Kidney epithelial cell (primary cell): ENCODE measurements around a stretch of chr7.

- RAMPAGE, long total RNA: no peak
- RRBS: no CpG with 5 or more reads among the region's 5 CpGs
Measured at GRCh38 chr7:36219217-36220093, 66.4 kb downstream of the EEPD1 start.

- RAMPAGE, long total RNA: no peak
- RRBS: no CpG with 5 or more reads among the region's 4 CpGs
Measured at GRCh38 chr7:36504794-36505214, 115.1 kb downstream of the ANLN start.

GRCh38 chr7:36533811-36534297 is 144.2 kb downstream of the ANLN start:
- RAMPAGE, long total RNA: no peak
- RRBS: no CpG with 5 or more reads among the region's 8 CpGs

- RAMPAGE, long total RNA: no peak
- RRBS: no CpG with 5 or more reads among the region's 10 CpGs
Measured at GRCh38 chr7:36599665-36600361, 124.5 kb downstream of the AOAH start.

DNA sequence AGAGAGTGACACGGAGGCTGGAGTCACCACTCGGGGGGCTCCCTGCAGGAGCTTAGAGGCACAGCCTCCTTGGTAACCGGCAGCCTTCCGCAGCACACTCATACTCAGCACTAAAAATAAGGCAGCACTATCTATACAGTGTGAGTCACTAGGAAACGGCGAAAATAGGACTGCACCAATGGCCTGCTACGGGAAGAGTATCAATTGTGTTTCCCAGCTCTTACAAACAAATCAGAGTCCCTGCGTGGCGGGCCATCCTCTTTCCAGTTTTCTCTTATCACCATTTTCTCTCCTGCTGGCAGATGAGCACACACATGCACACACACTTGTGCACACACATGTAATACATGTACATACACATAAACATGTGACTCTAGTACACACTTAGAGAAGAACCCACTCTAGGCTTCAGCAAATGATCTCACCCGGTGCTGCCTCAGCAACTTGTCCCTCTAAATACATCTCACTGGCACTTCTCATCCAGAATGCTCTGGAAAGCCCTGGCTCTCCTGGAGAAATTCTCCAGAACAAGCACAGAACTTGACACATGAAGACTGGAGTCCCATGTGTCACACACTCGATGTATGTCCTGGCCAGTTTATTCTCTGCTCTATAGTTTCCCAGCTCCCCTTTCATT is 255.0 kb downstream of the ELMO1 start:
- RAMPAGE, long total RNA: no peak
- RRBS: no CpG with 5 or more reads among the region's 11 CpGs

DNA sequence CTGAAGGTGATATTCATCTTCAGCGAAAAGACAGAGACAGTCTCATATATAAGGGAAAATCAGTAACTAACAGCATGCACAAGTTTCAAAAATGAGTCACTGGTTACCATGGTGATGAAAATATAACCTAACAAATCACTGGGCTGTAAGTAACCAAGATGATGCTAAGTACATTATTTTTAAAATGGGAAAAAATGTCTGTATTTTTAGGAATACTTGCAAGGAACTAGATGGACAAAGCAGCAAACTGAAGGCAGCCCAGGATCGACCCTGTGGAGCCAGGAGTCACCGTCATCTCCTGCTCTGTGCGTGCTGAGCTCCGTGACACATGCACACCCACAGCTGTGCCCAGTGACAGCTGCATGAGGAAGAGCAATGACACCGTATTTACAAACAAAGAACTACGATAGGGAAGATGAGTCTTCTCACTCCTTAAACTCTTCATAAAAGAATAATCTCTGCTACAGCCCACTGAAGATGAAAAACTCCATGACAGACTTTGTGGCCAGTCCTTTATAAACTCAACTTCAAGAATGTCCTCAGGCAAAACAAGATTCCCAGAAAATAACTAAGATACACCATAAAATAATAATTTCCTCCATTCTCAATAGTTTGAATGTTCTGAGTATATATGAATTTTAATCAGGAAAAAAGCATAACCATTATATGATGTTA is 137.2 kb downstream of the ELMO1 start:
- RAMPAGE, long total RNA: no peak
- RRBS: no CpG with 5 or more reads among the region's 7 CpGs

GRCh38 chr7:37344885-37345325 is 103.8 kb downstream of the ELMO1 start:
- RAMPAGE, long total RNA: no peak
- RRBS: no CpG with 5 or more reads among the region's 4 CpGs

DNA sequence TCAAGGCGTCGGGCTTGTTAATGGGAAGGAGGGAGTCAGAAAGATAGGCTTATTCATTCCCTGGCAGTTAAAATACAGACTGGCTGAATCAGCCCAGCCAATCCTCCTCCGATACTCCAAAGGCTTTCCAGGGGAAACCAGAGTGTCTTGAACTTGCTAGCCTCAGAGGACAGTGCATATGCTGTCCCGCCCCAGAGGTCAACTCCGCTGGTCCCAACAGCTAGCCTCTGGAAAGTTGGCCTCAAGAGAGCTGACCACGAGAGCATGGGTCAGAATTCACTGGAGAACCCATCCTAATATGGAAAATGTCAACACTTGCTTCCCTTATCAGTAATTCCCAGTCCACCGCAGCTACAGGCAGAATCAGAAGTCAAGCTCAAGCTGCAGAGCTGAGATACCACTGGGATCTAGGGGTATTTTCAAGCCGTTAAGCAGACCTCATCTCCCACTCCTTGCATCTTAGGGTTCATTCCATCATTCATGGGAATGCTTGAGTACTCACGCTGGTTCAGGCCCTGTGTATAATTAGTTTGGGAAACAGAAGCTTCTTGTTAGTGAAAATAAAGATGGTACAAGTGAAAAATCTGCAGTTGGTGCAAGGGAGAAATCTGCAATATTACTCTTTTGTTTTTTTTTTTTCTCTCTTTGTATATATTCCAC is 42.9 kb downstream of the ELMO1 start:
- RAMPAGE, long total RNA: no peak
- RRBS: no CpG with 5 or more reads among the region's 9 CpGs

DNA sequence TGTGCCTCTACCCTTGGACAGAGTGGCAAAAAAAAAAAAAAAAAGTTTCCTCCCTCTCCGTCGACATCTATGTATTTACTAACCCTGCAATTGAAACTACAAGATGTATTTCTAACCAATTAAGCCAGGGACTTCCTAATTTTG is 613 bp upstream of the ELMO1 start:
- RAMPAGE, long total RNA: no peak
- RRBS: no CpG with 5 or more reads among the region's 2 CpGs

DNA sequence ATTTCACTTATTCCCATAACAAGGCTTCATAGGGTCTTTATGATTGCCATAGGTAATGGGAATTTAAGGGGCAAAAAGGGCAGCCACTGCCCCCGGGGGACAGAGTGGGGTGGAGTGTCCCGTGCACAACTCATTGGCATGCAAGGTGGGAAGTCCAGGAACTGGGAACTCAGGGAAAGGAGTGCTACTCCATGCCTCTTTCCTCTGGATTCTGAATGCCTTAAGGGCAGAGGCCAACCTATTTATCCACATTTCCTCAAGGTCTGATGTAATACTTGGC is 100.7 kb upstream of the ELMO1 start:
- RAMPAGE, long total RNA: no peak
- RRBS: no CpG with 5 or more reads among the region's 2 CpGs

DNA sequence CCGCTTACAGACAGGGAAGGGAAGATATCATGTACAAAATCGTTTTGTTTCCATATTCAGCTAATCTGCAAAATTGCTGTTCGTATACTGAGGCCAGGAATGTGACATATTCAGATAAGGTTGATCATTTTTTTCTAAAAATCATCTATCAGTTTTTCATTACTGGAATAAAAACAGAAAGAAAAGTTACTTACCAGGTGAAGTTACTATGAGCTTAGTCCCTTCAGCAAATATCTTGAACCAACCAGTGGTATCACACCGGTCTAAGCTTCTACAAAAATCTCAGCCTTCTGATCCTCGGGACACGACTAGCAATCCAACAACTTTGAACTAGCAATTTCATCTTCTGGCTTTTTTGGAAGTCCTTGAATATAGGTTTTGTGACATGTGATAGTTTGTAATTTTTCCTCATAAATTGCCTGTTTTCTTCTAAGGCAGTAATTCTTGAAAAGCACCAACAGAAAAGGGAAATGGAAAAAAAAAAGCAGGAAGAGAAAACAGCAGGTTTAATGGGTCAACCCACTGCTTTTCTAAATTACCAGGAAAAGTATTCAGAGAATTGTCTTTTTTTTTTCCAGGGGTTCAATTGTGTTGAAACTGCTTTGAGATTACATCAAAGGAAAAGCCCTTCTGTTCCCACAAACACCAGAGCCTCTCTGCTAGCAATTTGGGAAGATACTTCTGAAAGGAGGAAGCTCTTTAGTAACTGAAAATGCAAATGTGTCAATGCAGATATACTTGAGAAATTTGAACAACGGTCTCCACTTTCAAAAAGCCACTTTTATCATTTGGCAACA is 98.2 kb downstream of the STARD3NL start:
- RAMPAGE, long total RNA: no peak
- RRBS: no CpG with 5 or more reads among the region's 7 CpGs

GRCh38 chr7:38345439-38346248 is 167.6 kb downstream of the STARD3NL start:
- RAMPAGE, long total RNA: no peak
- RRBS: no CpG with 5 or more reads among the region's 6 CpGs

DNA sequence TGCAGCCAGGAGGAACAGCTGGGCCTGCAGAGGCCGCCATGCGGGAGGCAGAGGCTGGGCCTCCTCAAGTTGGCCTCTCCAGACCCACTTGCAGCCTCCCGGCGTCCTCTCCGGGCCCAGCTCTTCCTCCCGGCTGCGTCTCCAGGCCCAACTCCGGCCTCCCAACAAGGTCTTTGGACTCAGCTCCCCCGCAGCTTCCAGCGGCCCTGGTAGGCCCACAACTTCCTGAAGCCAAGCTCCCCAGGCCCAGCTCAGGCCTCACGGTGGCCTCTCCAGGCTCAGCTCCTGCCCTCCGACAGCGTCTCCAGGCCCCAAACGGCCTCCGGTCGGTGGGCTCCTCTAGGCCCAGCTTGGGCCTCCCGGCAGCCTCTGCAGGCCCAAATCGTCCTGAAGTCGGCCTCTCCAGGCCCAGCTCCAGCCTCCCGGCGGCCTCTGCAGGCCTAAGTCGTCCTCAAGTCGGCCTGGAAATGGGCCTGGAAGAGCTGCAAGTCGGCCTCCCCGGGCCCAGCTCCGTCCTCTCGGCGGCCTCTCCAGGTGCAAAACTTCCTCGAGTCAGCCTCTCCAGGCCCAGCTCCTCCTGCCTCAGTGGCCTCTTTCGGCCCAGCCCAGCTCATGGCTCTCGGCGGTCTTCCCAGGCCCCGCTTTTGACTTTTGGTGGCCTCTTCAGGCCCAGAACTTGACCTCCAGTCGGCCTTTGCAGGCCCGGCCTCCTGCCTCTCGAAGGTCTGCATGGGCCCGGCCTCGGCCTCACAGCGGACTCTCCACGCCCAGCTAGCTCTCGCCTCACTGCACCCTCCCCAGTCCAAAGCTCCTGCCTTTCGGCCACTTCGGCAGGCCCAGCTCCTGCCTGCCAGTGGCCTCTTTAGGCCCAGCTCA is 156.2 kb upstream of the CDK13 start:
- RAMPAGE, long total RNA: no peak
- RRBS: no CpG with 5 or more reads among the region's 43 CpGs

- RAMPAGE, long total RNA: no peak
- RRBS: no CpG with 5 or more reads among the region's 15 CpGs
Measured at GRCh38 chr7:39948960-39949303, 1.1 kb upstream of the CDK13 start.

GRCh38 chr7:39950426-39951441 is 678 bp downstream of the CDK13 start:
- RAMPAGE, long total RNA: no peak
- RRBS: 2% methylated on average over 50 of the region's 124 CpGs

- RAMPAGE, long total RNA: no peak
- RRBS: no CpG with 5 or more reads among the region's 1 CpG
Measured at GRCh38 chr7:39972377-39972645, 22.3 kb downstream of the CDK13 start.

DNA sequence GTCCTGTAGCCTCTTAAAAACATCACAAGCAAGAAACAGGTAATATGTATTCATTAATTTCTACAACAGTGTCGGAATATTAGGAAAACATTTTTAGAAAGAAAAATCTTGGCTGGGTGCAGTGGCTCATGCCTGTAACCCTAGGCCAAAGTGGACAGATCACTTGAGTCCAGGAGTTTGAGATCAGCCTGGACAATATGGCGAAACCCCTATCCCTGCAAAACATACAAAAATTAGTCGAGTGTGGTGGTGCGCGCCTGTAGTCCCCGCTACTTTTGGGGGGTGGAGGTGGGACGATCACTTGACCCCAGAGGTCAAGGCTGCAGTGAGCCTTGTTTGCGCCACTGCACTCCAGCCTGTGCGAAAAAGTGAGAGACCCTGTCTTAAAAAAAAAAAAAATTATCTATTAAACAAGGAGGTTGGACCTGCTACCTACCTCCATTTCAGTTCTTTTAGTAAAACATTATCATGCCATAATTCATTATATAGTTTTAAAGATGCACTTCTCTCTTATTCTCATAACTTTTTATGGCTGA is 31.0 kb downstream of the CDK13 start:
- RAMPAGE, long total RNA: no peak
- RRBS: no CpG with 5 or more reads among the region's 9 CpGs

DNA sequence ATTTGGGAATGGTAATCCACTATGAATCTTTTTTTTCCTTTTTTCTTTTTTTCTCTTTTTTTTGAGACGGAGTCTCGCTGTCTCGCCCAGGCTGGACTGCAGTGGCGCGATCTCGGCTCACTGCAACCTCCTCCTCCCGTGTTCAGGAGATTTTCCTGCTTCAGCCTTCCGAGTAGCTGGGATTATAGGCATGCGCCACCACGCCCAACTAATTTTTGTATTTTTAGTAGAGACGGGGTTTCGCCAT is 730 bp downstream of the SUGCT start:
- RAMPAGE, long total RNA: no peak
- RRBS: no CpG with 5 or more reads among the region's 12 CpGs

GRCh38 chr7:40218649-40219033 is 83.8 kb downstream of the SUGCT start:
- RAMPAGE, long total RNA: no peak
- RRBS: no CpG with 5 or more reads among the region's 8 CpGs

DNA sequence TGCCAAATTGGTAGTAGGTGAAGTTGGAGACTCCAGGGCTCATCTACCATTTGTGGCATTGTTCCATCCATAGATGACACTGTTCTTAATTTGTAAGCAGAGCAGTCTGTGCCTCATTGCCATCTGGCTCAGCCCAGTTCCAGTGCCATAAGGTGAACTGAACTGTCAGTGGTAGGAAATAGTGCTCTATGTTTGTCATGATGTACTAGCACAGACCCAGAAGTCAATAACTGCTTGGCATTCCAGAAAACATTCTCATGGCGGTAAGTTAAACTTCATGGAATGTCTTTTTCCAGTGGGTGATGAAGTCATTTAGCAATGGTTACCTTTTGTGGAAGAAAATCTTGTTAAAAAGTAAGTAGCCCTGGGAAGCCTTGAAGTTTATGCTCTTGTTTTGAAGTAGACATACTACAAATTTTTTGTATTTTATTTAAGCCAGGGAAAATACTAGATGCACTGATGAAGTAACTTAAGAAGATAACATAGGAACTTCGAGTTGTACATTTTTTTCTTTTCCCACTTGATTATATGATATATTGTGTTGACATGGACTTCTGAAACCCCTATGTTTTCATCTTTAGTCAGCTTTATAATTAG is 302.8 kb downstream of the SUGCT start:
- RAMPAGE, long total RNA: no peak
- RRBS: no CpG with 5 or more reads among the region's 2 CpGs